Esophagus squamous epithelium (tissue), 4 donors: ENCODE measurements around a stretch of chr1.

GRCh38 chr1:115189850-115190544, 100.7 kb upstream of the TSPAN2 start:
- PRO-cap = no peak
- RAMPAGE, long total RNA, 4 experiments = no peak in any of the 4 experiments

- PRO-cap = bidirectional peak, plus-strand start at chr1:115283243, minus-strand start at chr1:115282957
- RAMPAGE, long total RNA, 4 experiments = no peak in any of the 4 experiments
These were observed 55.1 kb downstream of the NGF start for GRCh38 chr1:115282719-115283494.

- PRO-cap = bidirectional peak, plus-strand start at chr1:115642723, minus-strand start at chr1:115642479; bidirectional peak, plus-strand start at chr1:115642900, minus-strand start at chr1:115642848; unidirectional peak, minus-strand start at chr1:115642958
- RAMPAGE, long total RNA, 4 experiments = no peak in any of the 4 experiments
These were observed 781 bp downstream of the VANGL1 start for GRCh38 chr1:115642329-115643172.

DNA sequence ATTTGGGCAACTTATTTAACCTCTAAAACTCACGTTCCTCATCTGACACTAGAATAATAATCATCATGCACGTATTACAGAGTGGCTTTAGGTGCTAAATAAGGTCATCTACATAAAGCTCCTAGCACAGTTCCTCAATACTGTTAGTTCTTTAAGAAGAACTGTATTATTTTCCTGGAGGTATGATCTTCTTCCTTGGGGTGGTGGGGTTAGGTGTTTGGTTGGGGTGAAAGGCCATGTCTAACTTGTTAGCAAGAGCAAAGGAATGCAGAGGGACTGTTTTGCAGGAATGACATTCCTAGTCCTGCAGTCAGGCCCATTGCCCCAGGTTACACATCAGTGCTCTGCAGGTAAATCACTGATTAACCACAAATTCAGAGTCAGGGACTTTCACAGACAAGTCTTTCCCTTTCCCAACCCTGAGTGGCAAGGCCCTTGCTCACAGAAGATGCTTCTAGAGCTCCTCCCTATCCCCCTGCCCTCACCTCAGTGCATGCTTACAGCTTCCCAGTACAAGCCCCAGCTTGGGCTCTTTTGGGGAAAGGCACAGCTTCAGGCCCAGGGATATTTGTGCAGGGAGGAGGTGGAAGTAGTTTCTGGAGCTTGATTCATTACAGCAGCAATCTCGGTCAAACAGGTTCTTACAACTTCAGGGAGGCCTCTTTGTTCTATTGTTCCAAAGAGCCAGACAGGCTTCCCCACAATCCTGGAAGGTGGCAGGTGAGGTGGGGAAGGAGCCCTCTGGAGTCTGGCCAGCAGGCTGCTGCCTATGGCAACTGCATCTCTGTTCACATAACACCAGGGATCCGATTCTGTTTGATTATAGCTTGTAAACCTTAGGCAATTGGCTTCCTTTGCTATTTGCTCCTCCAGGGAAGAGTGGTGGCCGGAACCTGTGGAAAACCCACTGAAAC, 53.9 kb downstream of the CASQ2 start:
- PRO-cap = no peak
- RAMPAGE, long total RNA, 4 experiments = no peak in any of the 4 experiments

DNA sequence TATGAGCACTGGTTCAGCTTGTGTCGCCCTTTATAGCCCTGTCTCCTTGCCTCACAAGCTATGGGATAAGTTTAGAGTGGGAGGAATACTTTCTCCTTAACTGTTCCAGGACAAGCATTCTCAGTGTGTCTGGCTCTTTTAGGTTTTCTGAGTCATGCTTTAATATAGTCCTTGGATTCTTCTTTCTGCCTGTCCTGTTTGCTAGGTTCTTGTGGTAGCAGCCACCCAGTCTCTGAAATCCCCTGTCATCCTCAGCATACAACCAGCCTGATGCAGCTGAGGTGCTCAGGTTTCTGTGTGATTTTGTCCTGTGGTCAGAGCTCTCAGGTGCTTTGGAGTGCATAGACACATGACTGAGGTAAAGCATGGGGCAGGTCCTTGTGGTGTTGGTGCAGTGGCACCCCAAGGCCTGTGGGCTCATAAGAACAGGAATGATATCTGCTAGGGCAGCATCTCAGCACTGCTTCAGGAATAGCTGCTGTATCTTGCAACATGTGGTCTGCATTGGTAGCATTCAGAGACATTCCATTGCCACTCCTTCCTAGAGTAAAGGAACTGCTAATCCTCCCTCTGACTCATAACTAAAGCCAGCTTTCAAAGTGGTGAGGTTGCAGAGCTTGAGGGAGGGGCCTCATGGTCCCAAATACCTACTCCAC, 14.2 kb upstream of the CASQ2 start:
- PRO-cap = bidirectional peak, plus-strand start at position 192 of the sequence, minus-strand start at position 137 of the sequence; bidirectional peak, plus-strand start at position 420 of the sequence, minus-strand start at position 419 of the sequence; bidirectional peak, plus-strand start at position 602 of the sequence, minus-strand start at position 473 of the sequence
- RAMPAGE, long total RNA, 4 experiments = no peak in any of the 4 experiments

- PRO-cap = no peak
- RAMPAGE, long total RNA, 4 experiments = no peak in any of the 4 experiments
These were observed 130.3 kb upstream of the ATP1A1 start for GRCh38 chr1:116242461-116243358.

DNA sequence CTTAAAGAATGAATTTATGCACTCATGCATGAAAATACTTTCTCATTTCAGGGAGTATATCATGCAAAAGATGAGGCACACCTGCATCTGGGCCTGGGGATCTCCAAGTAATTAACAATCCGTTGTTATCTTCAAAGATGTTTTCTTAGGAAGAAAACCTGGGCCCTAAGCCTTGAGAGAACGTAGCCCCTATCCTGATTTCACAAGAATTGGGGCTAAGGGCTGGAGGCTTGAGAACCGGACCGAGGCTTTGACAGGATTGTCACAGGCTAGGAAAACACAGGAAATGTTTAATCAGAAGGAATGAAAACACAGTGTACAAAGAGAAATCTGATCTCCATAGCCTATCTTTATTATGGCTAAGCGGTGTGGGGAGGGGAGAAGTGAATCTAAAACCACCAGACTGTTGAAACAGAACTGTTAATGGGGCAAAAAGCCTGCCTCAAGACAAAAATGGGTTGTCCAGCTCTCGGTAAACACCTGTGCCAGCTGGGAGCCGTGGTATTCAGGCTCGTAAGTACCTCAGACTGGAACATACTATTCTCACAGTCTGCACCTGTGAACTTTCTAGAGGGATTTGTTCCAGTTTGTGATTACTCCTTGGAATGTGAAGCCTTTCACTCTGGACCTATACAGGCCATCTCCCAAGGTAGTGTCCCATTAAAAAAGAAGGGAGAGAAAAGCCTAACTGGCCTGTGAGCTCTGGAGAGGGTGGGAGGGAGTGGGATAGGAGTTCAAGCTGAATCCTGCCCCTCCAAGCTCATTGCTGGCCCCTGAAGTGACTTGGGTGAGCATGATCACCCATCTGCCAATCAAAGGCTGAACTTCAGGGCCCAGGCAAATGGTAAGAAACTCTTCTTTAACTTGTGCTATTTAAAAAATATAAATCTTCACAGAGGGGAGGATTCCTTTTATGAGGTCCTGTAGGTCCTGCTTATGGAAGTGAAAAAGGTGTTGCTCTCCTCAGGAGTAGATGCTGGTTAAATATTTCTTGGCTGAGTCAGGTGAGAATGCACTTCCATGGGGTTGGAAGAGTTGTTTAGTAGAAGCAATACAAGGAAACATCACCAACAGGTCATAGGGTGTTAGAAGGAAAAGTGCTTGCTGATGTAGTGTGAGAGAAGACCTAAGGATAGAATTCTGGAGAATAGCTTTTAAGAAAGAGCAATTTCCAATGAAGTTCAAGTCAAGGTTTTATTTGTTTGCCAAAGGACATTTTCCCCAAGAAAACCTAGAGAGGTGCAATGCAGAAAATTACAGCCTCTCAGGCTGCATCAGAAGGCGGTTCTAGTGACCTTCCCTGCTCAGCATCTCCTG, 42.5 kb upstream of the ATP1A1 start:
- PRO-cap = no peak
- RAMPAGE, long total RNA, 4 experiments = no peak in any of the 4 experiments

DNA sequence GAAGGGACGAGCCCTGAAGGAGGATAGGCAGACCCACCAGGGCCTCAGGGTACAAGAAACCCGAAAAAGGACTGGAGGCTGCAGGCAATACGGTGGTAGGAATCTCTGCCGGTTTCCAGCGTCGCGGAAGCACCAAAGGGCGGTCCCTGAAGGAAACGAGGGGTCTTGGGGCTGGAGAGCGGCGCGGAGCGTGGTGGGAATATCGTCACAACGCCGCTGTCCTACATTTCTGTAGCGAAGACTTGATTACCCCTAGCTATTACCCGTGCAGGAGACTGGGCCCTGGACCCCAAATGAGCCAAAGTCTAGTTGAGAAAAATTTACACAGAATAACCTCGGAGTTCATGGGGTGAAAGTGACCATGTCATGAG, 1.3 kb downstream of the ATP1A1 start:
- PRO-cap = no peak
- RAMPAGE, long total RNA, 4 experiments = no peak in any of the 4 experiments

- PRO-cap = no peak
- RAMPAGE, long total RNA, 4 experiments = no peak in any of the 4 experiments
These were observed 18.1 kb downstream of the ATP1A1 start for GRCh38 chr1:116391052-116391574.

- PRO-cap = no peak
- RAMPAGE, long total RNA, 4 experiments = no peak in any of the 4 experiments
These were observed 92.9 kb downstream of the ATP1A1 start for GRCh38 chr1:116465563-116466733.

DNA sequence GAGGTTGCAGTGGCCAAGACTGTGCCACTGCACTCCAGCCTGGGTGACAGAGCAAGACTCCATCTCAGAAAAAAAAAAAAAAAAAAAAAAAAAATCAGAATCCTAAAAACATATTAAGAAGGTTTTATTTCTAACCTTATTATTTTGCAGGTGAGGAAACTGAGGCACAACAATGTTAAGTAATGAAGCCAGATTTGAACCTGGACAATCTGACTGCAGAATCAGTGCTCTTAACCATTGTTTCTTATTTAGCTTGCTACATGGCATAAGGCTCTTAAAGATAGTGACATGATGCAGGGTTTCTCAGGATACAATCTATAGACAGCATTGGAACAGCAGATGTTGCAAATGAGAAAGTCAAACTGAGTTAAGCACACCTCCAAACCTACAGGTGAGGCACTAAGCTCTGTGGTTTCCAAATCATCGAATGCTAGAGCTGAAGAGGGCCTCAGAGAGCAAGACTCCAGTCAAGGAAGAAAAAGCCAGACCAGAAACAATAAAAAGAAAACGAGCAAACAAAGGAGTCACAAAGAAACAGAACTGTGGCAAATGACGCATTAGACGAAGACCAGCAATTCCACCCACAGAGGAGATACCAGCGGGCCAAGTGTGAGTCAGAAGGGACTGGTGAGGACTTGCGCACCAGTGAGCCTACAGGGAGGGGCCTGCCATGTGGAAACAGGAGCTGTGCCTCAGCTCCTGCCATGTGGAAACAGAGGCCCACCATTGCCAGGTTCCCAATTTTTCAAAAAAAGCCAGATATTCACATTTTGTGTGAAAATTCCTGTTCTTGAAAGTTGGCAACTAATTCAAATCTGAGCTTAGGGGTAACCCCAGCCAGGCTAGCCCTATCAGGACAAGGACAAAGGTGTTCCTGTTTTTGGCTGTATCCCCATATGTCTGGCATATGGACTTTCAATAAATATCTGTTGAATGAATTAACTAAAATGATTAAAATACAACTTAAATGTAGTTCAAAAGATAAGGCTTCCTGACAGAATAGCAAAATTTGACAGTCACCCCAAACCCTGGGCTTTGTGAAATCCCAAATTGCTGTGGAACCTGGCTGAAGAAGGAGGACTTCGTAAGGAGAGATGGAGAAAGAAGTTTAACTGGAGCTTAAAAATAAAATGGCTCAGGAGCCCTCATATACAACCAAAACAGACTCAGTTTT, 14.3 kb downstream of the CD58 start:
- PRO-cap = bidirectional peak, plus-strand start at position 645 of the sequence, minus-strand start at position 429 of the sequence
- RAMPAGE, long total RNA, 4 experiments = no peak in any of the 4 experiments

DNA sequence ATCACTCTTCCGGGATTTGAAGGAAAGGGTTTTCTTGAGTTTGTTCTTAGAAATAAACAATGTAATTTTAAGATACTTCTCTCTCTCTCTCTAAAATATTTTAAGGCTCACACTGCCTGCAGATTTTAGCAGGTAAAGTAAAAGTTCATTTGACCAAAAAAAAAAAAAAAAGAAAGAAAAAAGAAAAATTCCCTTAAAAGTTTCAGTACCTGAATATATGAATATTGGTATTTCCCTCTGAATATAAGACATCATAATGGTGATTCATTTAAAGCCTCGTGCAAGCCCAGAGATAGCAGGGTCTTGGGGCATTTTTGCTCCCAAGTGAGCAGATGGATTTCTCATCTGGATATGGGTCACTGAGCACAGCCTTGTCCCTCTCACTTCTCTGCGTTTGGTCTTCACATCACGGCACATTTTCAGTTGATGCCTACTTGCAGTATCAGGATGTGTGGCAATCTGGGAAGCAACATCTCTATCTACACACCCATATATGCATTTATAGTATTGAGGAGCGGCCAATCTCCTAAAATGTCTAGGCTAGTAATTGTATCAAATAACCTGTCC, 12.7 kb downstream of the CD58 start:
- PRO-cap = no peak
- RAMPAGE, long total RNA, 4 experiments = no peak in any of the 4 experiments

GRCh38 chr1:116598611-116598818, 27.7 kb upstream of the CD58 start:
- PRO-cap = no peak
- RAMPAGE, long total RNA, 4 experiments = no peak in any of the 4 experiments

- PRO-cap = unidirectional peak, minus-strand start at chr1:116646794
- RAMPAGE, long total RNA, 4 experiments = no peak in any of the 4 experiments
These were observed 20.8 kb downstream of the IGSF3 start for GRCh38 chr1:116646552-116647290.

DNA sequence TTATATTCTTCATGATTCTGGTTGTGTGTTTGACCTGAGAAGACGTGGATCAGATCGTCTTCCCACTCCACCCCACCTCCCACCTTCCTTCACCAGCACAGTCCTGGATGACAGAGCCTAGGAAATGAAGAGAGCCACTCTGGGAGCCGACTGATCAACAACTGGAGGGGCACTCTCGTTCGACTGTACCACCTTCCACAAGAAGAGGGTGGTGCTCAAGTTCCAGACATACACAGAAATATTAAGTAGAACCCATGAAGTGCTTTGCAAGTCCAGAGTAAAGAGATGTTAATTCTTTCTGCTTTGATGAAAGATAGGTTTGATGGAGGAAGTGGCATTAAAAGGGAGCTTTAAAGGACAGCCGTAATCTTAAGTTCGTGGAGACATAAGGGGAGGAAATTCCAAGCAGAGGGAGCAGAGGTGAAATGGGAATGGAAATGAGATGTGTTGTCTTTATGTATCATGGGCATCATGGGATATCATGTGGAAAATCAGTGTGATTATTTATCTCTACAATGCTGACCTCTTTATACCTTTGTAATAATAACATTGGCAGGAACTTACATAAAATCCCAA, 46.5 kb downstream of the CD2 start:
- PRO-cap = no peak
- RAMPAGE, long total RNA, 4 experiments = no peak in any of the 4 experiments

GRCh38 chr1:116879596-116879910, 30.2 kb upstream of the PTGFRN start:
- PRO-cap = no peak
- RAMPAGE, long total RNA, 4 experiments = no peak in any of the 4 experiments

- PRO-cap = no peak
- RAMPAGE, long total RNA, 4 experiments = no peak in any of the 4 experiments
These were observed 704 bp upstream of the PTGFRN start for GRCh38 chr1:116909042-116909381.

DNA sequence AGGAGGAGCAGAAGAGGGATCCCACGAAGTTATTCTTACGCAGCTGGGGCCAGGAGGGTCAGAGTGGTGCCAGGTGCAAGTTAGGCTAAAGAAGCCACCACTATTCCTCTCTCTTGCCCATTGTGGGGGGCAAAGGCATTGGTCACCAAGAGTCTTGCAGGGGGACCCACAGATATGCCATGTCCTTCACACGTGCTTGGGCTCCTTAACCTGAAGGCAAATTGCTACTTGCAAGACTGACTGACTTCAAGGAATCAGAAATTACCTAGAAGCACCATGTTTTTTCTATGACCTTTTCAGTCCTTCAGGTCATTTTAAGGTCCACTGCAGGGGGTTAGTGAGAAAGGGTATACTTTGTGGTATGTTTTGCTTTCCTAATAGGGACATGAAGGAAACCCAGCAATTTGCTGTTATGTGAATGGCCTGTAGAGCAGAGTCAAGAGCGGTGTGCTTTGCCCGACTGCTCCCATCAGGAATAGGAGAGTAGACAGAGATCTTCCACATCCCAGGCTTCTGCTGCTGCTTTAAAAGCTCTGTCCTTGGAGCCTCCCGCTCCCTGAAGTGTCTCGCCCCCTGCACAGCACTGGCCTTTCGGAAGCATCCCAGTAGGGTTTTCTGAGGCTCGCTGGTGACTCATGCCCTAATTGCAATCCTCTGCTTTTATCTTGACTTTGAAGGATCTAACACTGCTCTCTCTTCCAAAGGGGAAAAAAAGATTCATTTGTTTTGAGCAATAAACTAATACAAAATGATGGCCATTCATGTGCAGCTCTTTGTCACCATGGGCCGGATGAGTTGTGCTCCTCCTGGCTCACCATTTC, 13.5 kb upstream of the CD101 start:
- PRO-cap = unidirectional peak, minus-strand start at position 585 of the sequence
- RAMPAGE, long total RNA, 4 experiments = no peak in any of the 4 experiments

DNA sequence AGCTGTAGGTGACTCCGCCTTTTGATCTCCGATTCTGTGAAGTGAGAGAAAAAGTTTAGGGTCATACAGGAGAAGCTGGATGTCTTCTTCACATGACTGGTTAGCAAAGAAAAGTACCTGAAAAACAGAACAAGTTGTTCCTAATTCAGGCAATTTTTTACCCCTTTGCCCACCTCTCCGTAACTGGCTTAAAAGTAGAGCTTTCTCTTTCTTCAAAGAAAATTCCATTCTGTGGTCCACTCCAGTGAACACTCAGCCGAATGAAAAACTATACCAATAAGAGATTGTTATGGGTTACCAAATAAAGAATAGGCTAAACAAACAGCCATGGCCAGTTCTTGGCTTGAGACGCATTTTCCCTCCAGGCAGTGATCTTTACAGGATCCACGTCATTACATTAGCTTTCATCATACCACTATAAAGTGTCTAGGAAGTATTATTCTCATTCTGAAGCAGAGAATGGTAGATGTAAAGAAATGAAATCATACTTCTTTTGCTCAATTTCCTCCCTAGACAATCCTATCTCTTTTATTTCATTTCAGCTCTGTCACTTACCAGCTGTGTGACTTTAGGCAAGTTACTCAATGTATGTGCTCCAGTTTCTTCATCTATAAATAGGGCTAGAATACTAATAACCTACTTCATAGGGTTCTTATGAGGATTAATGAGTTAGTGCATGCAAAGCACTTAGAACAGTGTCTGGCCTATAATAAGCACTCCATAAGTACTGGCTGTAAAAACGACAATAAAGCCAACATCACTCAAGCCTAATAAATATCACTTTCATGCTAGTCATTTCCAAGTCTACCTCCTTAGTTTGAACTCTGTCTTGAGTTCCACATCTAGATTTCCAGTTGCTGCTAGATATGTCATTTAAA, 26.4 kb upstream of the TRIM45 start:
- PRO-cap = no peak
- RAMPAGE, long total RNA, 4 experiments = no peak in any of the 4 experiments

DNA sequence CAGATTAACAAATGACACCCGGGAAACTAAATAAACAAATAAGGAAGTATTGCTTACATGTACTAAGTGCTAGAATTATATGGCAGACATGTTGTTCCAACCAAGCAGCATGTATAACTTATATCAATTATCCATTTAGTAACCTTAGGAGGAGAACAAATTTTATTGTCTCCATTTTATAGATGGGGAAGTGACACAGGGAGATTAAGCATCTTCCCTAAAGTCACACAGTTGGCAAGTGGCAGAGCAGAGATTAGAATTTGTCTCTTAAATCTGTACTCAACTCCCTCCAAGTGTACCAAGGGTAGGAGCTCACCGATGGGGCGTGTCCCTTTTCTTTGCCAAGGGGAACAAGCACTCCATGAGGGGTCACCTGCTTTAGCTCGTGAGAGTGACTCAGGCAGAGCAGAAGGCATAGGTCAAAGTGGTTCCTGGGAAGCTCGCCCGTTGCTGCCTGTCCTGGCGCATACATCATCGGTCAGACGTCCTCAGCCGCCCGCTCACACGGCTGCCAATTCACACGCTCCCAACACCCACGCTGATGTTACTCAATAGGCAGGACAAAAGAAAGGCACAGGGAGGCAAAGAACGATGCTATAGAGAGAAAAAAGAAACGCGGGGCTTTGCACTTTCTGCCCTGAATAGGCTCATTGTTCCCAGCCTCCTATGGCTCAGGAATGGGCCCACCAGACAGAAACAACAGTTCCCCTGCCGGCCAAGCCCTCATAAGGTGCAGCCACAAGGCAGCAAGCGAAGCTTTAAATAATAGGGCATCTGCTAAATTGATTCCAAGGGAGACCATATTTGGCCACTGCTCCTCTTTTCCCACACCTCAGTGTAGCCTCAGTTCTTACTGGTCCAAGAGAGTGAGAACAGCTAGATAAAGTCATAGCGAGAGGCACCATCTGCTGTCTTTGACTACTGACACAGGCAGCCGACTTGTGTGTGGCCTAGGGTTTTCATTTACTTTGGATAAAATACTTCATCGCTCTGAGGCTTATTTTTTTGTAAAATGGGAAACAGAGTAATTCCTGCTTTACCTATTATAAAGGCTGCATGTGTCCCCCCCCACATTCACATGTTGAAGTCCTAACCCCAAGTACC, 38.8 kb downstream of the VTCN1 start:
- PRO-cap = no peak
- RAMPAGE, long total RNA, 4 experiments = no peak in any of the 4 experiments